SJCRH30 (cell line): Measurements from ENCODE around the gene PITPNB.

- RAMPAGE, long total RNA: no peak
Measured at GRCh38 chr22:27581727-27581897, 219.9 kb downstream of the MN1 start.

DNA sequence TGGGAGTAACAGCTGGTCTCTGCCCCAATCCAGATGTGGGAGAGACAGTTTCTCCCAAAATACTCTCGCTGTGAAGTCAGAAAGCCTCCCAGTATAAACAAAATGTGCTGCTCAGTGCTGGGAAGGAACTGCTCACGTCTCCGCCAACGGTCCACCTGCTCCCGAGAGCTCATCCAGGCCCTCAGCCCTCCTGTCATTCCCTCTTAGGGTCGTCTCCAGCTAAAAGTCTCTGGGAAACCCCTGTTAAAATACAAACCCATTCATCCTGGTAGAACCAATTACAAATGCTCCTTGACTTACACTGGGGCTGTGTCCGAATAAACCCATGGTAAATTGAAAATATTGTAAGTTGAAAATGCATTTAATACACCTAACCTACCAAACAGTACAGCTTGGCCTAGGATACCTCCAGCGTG, 219.7 kb downstream of the MN1 start:
- RAMPAGE, long total RNA: no peak

GRCh38 chr22:27654180-27655120, 147.1 kb downstream of the MN1 start:
- RAMPAGE, long total RNA: no peak

DNA sequence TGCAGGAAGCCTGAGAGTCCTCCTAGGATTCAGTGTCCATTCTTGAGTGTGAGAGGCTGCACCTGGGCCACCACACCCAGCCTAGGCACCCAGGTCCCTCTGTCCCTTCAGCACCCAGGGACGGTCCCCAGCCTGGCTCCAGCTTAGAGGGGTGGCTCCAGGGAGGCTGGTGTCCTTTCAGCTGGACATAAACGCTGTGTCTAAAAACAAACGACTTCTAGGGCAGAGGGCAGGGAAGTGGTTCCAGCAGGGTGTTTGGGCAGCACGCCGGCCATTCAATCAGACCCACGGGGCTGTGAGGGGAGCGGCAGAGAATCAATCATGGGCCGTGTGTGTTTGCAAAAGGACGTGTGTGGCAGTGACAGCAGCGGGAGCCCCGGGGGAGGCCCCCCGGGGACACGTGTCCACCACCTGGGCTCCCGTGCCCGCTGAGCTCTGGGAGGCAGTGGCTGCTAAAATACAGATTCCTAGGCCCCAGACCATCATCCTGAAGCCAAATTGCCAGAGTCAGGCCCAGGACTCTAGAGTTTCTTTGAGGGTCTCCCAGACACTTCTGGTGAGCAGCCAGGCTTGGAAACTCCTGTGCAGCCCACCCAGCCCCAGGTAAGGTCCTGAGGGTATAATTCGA, 127.7 kb downstream of the MN1 start:
- RAMPAGE, long total RNA: no peak

DNA sequence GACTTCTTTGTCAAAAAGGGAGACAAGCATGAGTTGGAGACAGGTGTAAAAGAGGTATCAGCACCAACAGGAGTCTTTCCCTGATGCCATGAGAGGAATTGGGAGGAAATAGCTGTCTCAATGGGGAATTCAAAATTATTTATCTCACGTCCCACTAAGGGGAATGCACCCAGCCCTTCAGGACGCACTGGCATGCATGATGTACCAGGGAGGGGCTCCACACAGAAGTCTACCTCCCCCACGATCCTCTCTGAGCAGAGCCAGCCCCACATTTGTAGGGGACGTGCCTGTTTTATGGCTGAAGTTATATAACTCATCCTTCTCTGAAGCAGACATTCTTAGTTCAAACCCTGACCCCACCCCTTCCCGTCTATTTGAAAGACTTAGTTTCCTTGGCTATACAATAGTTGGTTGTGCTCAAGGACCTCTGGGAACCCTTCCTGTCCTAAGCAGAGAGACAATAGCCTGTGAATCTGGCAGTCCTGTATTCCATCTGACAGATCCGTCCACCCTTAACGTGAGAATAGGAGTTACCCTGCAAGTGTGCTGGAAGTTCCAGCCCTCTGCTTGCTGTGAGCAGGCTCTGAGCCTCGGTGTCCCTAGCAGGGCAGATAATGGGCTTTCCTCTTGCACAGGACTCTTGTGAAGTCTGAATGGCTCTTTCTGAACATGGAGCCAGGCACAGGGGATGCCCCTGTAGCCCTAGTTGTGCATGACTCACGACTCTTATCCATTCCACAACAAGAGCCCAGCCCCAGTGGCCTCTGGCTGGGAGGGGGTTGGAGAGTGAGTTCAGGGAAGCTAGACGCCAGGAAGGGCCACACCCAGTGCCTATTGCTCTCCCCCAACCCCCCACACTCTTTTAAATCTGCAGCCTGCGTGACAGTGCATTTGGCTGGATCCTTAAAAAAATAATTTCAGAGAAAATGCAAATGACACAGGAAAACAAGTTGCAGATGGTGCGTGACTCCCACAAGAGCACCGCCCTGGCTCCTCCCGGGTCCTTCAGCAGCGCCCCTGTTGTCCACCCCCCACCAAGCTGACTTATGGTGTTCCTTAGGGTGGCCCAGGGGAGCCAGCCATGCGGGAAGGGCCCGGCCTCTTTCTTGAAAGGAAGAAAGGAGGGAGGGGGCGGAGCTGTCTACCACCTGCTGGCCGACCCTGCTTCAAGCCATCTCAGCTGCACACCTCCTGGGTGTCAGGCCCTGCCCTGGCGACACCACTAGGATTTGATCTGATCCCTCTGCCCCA, 75.0 kb downstream of the MN1 start:
- RAMPAGE, long total RNA: no peak

- RAMPAGE, long total RNA: no peak
Measured at GRCh38 chr22:27798619-27799015, 2.9 kb downstream of the MN1 start.

GRCh38 chr22:27799016-27799582, 2.5 kb downstream of the MN1 start:
- RAMPAGE, long total RNA: no peak

DNA sequence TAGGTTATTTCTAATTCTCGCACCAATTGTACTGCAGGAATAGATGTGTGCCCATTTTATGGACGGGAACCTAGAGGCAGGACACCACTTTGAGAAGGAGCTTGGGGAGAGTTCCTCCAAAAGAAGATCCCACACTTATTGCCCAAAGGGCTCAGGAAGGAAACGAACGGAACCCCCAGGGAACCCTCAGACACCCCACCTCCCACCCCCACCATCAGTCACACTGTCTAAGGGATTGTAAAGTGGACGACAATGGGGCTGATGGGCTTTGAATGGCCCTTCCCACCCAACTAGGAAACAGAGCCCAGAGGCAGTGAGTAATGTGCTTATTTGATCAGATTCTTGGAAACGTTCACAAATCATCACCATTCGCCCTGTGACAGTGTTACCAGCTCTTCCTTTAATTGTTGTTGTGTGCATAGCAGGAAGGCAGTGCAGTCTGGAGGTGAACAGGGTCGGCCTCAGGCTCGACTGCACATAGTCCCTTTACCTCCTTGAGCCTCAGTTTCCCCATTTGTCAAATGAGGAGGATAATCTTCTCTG, 8.4 kb upstream of the MN1 start:
- RAMPAGE, long total RNA: no peak

- RAMPAGE, long total RNA: no peak
Measured at GRCh38 chr22:27849694-27850646, 48.4 kb upstream of the MN1 start.

DNA sequence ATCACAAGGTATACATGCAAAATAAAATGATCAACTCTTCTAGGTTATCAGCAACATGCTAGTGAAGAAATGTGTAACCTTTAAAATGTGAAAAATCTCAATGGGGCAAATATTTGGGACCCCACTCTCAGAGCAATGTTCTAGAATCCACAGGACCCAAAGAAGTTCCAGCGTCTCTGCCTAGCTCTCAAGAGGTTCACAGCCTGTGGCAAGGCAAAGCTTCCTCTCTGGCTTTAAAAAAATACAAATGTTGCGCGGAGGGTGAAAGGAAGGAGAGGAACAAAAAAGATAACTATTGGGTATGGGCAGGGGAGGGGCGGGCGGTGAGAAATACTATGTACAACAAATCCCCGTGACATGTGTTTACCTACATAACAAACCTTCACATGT, 53.6 kb downstream of the PITPNB start:
- RAMPAGE, long total RNA: no peak

DNA sequence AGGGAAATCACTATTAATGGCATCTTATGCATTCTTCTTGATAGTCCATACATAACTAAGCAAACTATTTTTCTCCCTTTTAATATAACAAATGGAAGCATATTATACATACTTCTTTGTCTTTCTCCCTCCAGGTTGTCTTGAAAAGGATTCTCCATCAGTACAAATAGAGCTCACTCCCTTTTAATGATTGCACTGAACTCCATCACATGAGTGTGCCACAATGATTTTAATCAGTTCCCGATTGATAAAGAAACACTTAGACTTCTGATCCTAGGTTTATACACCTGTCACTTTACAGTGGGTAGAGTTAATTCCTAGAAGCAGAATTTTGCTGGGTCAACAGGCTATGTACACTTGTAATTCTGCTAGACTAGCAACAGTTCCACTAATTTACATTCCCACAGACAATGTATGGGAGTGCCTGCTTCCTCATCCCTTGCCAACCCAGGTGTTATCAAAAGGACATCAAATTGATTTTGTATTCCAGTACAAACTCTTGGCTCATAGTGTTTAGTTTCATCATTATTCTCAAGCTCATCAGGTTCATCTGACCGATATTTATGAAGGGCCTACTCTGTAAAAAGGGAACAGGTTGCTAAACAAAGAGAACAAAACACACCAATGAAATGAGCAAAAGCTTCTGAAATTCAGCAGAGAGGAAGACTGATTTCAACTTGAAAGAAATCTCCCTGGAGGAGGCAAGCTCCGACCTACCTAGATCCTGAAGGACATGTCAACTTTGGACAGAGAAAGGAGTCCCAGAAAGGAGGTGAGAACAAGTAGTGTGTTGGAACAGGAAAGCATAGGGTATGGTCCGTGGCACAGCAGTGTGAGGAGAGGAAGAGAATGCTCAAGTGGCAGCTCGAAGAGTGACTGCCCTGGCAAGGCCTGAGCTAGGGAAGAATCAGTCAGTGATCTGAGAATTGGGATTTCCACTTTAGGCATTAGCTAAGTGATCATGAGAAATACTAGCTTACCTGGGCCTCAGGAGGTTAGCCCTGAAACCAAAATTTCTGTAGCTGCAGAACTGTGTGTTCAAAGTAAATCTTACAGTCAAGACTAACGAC, 30.7 kb downstream of the PITPNB start:
- RAMPAGE, long total RNA: no peak

GRCh38 chr22:27919054-27919383, at the start of gene PITPNB:
Gene PITPNB, minus strand, starts transcription at chr22:27919256.
- RAMPAGE, long total RNA: no peak

DNA sequence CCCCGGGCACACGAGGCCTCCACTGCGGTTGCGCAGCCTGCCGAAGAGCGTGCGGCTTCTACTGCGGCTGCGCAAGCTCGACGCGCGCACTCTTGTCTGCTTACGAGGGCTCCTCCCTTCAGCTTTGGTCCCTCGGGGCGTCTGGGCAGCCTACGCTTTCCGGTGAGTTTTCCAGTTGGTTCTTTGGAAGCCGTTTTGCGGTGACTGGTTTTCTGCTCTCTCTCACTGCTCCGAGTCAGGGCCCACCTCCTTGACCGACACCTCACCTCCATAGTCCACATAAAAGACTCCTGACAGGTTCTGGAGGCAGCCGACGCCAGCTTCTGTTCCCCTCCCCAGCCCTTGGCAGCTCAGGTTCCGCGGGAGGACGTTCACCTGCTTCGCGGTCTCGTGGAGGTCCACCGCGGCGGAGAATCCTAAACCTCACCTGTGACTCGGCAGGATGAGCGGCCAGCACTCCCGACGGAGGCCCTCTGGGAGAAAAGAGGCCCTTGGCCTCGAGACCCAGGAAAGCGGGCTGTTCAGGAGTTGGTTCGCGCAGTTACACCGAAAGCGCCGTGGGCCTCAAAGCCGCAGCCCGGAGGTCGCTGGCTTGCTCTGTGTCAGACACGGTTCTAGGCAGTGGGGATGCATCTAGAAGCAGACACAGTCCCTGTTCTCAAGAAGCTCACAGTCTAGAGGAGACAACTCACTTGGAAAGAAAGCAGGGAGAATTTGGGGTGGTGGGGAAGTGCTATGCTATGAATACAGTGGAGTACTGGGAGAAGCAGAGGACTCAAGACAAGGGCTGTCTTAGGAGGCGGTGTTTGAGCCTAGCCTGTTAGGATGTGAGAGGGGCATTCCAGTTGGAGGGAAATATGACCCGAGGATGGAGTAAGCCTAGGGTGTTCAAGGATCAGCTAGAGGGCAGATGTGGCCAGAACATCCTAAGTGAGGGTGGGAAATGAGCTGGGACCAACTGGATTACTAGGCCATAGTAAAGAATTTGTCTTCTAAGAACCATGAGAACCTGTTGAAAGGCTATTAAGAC, 643 bp upstream of the PITPNB start:
- RAMPAGE, long total RNA: start-site peak on the plus strand centred at position 83 of the sequence, 77 bp wide, 168 and 7 reads in 2 replicates

DNA sequence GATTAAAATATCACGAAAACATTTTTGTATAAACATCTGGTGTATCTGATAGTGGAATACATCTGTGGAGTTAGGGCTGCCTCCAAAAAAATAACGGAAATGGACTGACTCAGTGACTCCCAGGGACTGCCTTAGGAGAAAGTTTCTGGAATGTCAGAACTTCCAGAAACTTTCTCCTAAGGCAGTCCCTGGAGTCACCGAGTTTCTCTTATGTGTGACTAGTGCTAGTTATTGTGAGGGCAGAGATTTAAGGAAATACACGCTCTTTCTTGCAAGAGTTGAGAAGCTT, 1.3 kb upstream of the PITPNB start:
- RAMPAGE, long total RNA: no peak

DNA sequence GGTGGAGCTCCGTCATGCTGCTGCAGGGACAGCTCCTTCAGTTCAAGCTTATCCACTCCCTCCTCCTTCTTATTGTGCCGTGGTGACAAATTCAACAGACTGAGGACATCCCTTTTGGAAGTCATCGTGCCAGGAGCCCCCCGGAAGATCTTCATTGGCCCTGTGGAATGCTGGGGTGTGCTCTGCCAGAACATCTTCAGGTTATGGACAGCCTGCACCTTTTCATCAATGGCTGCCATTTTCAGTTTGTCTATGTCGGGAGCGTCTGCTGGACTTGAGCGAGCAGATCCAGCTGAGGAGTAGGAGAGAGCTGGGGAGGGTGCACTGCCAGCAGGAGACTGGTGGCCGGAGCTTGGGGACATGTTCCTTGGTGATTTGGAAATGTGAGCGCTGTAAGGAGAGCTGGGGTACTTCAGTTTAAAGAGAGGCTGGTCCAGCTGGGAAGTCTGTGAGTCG, 63.4 kb upstream of the PITPNB start:
- RAMPAGE, long total RNA: no peak

- RAMPAGE, long total RNA: no peak
Measured at GRCh38 chr22:27982897-27983859, 64.1 kb upstream of the PITPNB start.

GRCh38 chr22:28443433-28444012, 236.1 kb downstream of the TTC28 start:
- RAMPAGE, long total RNA: no peak

- RAMPAGE, long total RNA: no peak
Measured at GRCh38 chr22:28744846-28745114, 2.9 kb downstream of the HSCB start.

DNA sequence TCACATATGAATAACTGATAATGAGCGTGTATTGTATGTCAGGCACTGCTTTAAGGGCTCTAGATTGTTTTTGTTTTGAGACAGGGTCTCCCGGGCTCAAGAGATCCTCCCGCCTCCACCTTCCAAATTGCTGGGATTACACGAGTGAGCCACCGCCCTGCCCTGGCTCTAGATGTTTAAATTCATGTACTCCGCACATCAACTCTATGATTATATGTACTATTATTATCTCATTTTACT, 316 bp upstream of the CCDC117 start:
- RAMPAGE, long total RNA: no peak

DNA sequence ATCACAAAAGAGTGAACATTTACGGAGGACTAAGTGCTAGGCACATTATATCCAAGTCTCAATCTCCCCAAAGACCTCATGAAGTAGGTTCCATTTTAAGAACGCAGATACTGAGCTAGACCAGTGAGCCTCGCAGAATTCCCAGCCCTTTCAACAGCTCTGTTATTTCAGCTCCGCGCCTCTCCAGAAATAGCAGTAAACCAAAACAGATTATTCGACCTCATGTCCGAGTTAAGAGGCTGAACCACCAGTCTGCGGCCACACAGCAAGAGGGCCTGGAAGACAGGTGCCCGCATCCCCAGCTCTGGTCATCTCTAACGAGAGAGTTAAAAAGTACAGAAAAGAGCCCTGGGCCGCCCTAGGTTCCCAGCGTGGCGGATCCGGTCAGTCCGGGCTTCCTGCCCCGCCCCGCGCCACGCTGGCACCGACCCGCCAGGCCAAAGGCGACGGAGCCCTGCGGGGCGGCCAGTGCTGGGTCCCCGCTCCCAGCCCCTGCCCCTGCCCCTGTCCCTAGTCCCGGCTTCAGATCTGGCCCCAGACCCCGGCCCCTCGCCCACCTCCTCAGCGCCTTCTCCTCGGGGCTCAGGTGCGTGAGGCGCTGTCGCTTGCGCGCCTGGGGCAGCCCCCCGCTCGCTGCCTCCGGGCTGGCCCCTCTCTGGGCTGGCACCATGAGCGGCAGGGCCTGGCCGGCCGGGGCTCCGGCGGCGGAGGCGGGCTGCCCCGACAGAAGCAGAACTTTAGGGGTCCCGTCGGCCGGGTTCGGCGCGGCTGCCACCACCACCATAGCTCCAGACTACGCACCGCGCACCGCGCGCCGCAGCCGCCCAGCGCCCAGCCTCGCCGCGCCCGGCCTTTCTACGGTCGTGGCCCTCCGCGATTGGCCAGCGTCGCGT, 27.5 kb downstream of the CCDC117 start:
- RAMPAGE, long total RNA: no peak